Hematopoietic multipotent progenitor cell (in vitro differentiated cells): Measurements from ENCODE around the genes OR51D1, OR52E2, OR51B6, OR52E4, OR56A5, FHIP1B, CNGA4, TRIM3 and DNHD1.

DNA sequence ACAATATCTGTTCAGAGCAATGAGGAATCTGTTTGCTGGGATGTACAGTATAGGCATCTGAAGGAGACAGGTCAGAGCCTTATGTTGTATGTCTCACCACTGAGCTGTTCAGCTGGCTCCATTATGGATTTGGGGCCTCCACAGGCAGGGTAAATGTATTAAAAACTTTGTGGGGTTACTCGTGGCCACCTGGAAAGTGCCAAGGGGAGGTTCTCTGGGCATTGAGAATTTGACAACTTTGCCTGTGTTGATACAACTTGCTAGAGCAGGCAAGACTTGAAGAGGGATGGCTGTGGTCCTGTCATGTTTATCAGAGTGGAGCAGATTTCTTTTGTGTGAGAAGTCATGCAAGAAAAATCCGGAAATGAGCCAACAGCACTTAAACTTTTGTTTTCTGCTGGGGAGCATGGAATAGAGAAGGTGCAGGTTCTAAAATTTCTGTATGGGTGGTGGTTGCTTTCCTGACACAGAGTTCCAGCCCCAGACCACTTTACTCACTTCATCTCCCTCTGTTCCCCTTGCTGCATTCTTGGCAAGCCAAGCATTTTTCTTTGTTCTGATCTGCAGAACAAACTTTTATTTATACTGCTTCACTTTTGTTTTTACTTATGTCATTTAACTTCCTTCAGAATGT is 10.3 kb downstream of the STIM1 start:
- CAGE, long polyA plus RNA, result no peak

DNA sequence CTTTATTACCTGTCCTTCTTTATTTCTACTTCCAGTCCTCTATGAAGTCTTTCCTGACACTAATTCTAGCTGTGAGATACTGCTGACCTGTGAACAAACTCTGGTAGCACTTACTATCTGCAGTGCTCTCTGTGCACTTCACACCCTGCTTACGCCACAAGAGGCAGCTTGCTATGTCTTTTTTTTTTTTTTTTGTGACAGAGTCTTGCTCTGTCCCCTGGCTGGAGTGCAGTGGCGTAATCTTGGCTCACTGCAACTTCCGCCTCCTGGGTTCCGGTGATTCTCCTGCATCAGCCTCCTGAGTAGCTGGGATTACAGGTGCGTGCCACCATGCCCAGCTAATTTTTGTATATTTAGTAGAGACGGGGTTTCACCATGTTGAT is 10.8 kb downstream of the STIM1 start:
- CAGE, long polyA plus RNA, result no peak

DNA sequence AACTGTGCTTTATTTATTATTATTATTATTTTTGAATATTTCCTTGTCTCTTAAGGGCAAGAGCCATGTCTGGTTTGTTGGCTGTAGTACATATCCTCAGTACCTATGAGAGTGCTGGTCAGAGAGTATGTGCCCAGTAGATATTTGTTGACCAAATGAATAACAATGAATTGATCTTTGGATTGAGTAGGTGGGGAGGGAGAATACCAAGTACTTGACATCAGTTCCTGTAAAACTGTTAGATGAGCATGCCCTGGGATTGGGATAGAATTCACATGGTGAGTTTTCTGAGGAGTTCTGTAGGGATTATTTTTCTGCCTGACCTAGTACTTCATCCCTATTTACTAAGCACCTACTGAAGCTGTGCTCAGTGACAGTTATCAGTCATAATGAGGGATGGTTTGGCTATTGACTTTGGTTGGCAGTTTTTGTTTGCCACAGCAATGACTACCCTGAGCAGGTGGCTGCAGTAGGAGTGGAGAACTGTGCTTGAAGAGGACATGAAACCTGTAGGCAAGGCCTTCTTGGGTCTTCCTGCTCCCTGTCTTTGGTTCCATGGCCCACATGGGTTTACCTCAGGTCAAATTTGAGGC is 11.5 kb downstream of the STIM1 start:
- CAGE, long polyA plus RNA, result no peak

- CAGE, long polyA plus RNA, result no peak
These were observed 95.7 kb downstream of the STIM1 start for GRCh38 chr11:3951000-3951821.

GRCh38 chr11:4058089-4058494 is 36.5 kb upstream of the RRM1 start:
- CAGE, long polyA plus RNA, result no peak

DNA sequence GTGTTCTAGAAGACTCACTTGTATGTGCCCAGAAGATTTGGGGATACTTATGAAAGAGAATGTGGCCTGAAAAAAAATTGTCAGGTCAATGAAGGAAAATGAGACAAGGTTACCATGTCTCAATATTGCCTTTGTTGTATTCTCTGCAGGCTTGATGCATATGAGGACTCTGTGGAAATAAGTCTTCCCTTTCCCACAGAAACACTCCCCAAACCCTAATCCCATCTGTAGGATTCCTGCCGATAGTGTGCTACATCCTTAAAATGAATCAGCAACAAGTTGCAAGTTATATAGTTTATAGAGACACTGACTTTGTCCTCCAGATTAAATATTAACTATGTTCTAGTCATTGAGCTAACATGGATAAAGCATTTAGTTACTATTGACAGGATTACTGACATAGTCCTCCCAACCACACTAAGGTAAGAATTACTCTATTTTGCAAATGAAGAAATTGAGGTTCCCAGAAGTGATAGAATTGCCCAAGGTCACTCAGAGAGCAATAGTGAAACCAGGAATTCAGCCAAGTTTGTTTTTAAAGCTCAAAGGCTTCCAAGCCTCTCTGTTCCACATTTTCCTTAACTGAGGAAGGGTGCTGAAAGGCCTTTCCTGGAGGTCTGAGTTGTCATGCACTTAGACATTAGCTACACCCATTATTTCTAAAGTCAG is 1.9 kb downstream of the OR52M1 start:
- CAGE, long polyA plus RNA, result no peak

- CAGE, long polyA plus RNA, result no peak
These were observed at the start of gene OR51D1 for GRCh38 chr11:4637105-4637619. Gene OR51D1, plus strand, starts transcription at chr11:4637477.

DNA sequence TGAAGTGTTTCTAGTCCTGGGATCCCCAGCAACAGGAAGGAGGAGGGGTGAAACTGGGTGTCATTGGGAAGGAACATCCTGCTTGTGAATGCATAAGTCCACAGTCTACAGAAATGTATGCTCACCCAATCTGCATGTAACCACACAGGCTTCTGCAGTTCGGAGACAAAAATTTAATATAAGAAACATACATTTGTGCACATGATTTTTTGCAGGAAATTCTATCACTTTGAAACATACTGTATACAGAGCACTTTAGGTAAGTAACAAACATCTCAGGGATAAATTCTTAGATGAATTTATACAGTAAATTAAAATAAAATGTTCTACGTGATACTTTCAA is at the start of gene OR52E2:
Gene OR52E2, minus strand, starts transcription at position 77 of the 343 bp plus-strand sequence.
- CAGE, long polyA plus RNA, result no peak

DNA sequence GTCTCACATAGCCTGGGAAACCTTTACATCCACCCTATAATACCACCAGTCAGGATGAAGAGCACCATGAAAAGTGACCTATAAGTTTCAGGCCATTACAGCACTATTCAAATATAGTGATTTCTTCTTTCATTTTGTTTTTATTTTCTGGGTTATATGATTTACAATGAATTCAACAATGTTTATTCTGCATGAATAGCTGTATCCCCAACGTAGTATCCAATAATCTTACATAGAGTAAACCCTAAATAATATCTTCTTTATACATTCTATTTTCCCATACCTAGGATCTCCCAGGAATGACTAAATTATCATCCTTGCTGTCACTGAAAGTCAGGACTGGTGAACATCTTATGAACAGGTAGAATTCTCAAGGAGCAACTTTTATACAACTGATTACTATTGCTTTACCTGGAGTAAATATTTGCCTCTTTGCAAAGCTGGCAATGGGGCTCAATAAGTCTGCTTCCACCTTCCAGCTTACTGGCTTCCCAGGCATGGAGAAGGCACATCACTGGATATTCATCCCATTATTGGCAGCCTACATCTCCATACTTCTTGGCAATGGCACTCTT is at the start of gene OR51B6:
Gene OR51B6, plus strand, starts transcription at position 447 of the 575 bp plus-strand sequence.
- CAGE, long polyA plus RNA, result no peak

DNA sequence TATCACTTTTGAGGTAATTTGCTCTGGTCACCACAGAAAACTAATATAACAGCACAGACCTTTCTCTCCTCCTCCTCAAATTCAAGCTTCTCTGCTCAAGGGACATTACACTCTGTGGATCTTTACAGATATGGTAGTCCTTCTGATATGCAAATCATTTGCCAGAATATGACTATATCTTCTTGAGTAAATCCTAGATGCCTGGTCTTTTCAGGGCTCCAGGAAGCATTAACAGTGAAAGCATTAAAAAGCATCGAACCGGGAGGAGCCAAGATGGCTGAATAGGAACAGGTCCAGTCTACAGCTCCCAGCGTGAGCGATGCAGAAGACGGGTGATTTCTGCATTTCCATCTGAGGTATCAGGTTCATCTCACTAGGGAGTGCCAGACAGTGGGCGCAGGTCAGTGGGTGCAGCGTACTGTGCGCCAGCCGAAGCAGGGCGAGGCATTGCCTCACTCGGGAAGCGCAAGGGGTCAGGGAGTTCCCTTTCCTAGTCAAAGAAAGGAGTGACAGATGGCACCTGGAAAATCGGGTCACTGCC is 9.8 kb upstream of the OR51Q1 start:
- CAGE, long polyA plus RNA, result no peak

DNA sequence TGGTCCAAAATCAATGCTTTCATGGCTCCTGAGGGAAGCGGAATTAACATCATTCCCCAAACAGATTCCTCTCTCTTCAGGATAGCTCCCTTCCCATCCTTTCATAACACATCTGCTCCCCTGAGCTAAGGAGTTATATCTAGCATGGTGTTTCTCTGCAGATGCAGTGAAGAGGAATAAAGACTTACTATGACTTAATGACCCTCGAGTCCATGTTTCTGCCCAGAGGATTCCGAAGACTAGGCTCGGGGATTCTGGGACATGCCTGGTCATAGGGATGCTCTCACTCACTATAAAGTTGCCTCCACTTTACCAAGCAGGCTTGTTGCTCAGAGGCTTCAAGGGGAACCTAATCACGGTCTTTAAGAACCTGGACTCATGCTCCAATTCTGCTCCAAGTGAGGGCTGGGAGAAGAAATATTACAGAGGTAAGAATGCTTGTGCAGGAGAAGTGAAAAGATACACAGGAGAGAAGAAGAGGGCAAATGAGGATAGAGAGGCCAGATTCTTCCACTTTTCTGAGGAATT is at the start of gene OR52E4:
Gene OR52E4, plus strand, starts transcription at position 343 of the 528 bp plus-strand sequence.
- CAGE, long polyA plus RNA, result no peak

DNA sequence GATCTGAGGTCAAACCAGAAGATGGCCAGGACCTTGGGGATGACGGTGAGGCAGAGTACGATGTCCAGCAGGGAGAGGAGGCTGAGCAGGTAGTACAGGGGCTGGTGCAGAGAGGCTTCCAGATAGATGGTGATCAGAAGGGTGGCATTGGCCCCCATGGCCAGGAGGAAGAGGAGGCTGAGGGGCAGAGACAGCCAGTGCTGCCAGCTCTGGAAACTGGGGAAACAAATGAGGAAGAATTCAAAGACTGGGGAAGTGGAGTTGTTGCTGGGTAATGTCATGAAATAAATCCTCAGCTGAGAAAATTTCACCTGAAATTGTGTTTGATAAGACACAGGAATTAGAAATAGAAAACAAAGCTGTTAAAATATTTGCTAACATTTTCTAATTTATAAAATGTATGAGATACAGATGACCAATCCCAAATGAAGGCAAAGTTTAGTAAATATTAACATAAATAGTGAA is at the start of gene OR56A5:
Gene OR56A5, minus strand, starts transcription at position 281 of the 465 bp plus-strand sequence.
- CAGE, long polyA plus RNA, result no peak

- CAGE, long polyA plus RNA, result start-site peak on the minus strand at chr11:6234625-6234642, 561 reads
These were observed at the start of gene FHIP1B for GRCh38 chr11:6234495-6235626. Gene FHIP1B, minus strand, starts transcription at chr11:6234636.

DNA sequence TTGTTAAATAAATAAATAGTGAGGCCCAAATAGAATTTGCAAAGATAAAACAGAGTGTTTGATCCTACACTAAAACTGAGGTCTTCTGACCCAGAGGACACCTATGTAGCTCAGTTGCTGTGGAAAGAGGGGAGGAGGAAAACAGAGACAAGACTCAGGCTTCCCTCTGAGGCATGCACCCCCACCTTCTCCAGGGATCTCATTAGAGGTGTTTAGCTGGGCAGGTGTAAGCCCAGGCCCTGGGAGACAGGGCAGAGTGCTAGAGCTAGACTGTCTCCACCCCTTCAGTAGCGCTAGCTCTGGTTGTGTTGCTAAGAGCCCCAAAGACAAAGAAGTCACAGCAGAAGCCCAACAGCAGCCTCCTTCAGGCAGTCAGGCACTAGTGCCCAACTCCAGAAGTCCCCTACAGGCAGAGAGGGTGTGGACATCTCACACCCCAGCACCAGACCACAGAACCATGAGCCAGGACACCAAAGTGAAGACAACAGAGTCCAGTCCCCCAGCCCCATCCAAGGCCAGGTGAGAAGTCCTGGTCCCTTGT is at the start of gene CNGA4:
Gene CNGA4, plus strand, starts transcription at position 340 of the 541 bp plus-strand sequence.
- CAGE, long polyA plus RNA, result no peak

GRCh38 chr11:6363093-6363419 is 27.2 kb upstream of the SMPD1 start:
- CAGE, long polyA plus RNA, result no peak

GRCh38 chr11:6394074-6394632 is 3.9 kb downstream of the SMPD1 start:
- CAGE, long polyA plus RNA, result no peak

DNA sequence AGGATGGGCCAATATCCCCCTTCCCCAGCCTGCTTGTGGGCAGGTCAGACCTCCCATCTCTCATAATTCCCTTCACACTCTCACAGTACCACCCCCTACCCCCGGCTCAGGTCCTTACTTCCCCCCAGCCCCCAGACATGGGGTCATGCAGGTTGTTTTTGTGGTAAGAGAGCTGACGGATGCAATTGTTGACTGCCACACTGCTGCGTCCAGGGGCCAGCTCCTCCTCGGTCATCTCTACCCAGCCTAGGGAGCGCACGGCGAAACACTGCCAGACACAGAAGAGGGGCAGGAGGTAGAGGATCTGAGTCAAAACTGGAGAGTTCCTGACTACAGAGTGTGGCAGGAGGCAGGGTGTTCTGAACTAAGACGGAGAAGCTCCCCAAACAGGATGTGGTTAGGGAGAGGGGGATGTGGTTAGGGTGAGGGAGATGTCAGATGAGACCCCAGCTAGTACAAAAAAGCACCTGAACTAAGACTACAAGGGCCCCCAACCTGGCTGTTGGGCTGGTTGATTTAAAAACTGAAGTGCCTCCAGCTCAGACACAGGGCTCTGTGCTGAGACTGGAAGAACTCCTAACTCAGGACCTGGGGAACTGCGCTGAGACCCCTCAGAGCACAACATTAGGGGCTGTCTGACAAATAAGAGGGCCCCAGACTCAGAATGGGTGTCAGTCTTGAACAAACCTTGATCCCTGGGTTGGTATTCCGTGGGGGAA is 12.3 kb downstream of the SMPD1 start:
- CAGE, long polyA plus RNA, result no peak

GRCh38 chr11:6473357-6474041 is at the start of gene TRIM3:
Gene TRIM3, minus strand, starts transcription at chr11:6473941.
- CAGE, long polyA plus RNA, result no peak

GRCh38 chr11:6495622-6496344 is 1.3 kb upstream of the DNHD1 start:
- CAGE, long polyA plus RNA, result no peak

DNA sequence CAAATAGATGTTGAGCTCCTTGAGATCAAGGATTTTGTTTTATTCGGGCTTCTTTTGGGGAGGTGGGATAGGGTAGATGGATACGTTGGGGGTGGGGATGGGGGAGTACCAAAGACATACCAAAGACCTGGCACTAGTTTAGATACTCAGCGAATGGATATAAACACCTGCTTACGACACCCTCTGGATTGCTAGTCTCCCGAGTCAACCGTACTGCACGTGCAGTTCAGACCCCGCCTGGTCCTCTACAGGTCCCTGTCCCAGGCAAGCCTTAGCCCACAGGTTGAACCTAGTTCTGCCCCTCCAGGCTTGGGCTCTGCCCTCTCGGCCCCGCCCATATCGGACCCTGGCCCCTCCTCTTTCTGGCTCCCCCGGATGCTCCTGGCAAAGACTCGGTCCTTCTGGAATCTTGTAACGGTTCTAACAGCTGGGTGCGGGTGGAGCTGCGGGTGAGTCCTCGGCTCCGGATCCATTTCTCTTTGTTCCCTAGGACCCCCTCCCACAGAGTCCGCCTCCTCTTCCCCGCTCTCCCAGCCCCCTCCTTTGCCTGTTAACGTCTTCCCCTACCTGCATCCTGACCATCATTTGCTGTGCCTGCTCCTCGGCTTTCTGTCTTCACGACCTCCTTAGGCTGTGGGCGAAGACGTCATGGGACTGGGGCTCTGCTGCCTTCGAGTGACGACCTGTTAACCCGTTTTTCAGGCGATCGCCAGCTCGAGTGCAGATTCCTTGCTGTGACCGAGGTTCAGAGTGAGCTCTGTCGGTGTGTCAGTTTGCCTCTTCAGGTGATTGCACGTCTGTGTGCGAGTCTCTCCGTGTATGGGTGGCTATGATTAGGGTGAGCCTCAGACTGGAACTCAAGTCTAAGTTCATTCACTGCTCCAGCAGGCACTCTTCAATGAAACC is at the start of gene DNHD1:
Gene DNHD1, plus strand, starts transcription at position 398 of the 906 bp plus-strand sequence.
- CAGE, long polyA plus RNA, result no peak